AG09309 (cell line): ENCODE measurements around a stretch of chr7.

- RRBS, result no CpG with 5 or more reads among the region's 7 CpGs
Observed at GRCh38 chr7:139687910-139688639, 89.7 kb downstream of the HIPK2 start.

DNA sequence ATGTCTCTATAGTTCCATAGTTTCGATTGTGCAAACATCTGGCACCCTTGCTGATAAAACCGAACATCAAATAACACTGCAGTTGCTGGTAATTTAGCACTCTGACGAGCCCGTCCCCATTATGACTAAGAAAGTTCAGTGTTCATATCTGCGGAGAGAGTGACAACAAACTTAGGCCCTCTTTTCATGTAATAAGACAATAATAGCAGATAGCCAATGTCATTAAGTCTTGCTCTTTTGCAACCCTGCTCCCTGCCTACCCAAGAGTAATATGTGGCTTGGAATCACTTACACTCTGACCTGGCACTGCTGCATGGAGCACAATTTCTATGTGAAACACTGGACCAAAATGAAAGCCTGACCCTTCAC, 86.6 kb downstream of the HIPK2 start:
- RRBS, result no CpG with 5 or more reads among the region's 5 CpGs

GRCh38 chr7:139734645-139734955, 43.2 kb downstream of the HIPK2 start:
- RRBS, result no CpG with 5 or more reads among the region's 1 CpG

DNA sequence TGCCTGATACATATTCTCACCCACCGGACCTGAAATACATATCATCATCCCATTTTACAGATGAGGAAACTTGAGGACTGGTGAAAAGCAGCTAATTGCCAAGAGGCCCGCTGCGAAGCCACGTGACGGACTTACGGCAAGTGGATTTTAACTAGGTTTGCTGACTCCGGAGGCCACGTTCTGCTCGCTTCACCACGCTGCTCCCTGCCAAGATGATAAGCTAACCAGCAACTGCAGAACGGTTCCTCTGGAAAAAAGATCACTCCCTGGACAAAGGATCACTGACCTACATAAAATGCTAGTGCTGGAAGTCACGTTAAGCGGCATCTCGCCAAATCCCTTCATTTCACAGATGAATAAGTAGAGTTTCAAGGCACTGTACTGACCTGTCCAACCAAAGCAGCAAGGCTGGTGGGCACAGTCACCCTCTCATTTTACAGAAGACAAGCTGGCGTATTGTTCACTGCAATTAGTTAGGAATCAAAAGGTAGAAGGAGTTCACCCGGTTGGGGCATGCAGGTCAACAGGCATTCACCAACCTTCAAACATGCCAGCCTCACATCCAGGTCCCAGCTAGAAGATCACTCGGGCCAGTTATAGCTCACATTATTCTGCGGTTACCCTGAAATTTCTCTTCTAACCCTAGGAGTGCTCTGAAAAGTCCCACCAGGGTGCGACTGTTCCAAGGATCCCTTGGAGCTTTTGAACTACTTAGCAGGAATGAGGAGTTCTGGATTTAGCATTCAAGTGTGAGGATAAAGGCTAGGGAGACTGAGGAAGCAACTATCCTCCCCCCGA, 33.0 kb downstream of the HIPK2 start:
- RRBS, result 57% methylated on average over 1 of the region's 20 CpGs

DNA sequence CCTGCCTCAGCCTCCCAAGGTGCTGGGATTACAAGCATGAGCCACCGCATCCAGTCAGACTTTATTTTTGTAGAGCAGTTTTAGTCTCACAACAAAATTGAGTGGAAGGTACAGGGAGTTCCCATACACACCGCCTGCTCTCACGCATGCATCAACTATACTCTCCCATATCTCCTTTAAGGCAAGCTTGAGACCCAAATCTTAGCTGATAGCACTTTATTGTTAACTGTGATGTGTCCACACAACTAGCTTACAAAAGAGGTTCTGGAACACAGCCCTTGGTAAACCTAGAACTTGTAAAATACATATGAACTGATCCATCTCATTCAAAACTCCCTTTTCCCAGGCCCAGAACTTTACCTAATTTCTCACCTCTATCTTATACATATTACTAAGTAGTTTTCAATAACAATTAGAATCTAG, 21.1 kb downstream of the HIPK2 start:
- RRBS, result no CpG with 5 or more reads among the region's 3 CpGs

- RRBS, result 1% methylated on average over 1 of the region's 9 CpGs
Observed at GRCh38 chr7:139776417-139776733, 1.4 kb downstream of the HIPK2 start.

GRCh38 chr7:139977187-139977627, 85.5 kb downstream of the PARP12 start:
- RRBS, result no CpG with 5 or more reads among the region's 11 CpGs

GRCh38 chr7:140056892-140057505, 5.8 kb downstream of the PARP12 start:
- RRBS, result no CpG with 5 or more reads among the region's 4 CpGs

DNA sequence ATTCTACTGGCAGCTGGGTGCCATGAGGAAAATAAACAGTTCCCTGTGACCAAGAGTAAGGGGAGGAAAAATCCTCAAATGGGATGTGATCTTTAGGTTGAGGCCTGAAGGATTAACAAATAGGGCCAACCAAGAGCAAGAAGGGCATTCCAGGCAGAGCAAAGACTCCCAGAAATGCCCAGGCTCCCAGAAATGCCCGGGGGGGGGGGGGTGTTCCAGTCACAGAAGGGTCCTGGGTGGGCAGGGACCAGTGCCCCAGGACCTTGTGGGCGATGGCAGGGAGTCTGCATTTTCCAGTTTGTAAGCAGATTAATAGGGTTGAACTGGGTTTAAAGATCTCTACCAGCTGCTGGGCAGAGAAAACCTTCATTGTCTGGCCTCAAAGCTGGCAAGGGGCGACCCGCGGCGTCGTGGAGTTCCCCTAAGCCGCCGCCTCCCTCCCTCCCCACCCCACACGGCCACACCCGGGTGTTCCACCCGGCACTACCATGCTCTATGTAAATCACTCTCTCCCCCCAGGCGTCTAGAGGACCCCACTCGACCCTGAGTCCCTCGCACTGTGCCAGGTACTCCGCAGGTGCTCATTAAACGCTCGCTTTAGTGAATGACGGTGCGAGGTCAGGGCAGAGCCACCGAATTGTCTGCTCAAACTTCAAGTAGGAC, 834 bp downstream of the PARP12 start:
- RRBS, result no CpG with 5 or more reads among the region's 21 CpGs

- RRBS, result no CpG with 5 or more reads among the region's 7 CpGs
Observed at GRCh38 chr7:140099432-140100339, 36.9 kb upstream of the PARP12 start.

DNA sequence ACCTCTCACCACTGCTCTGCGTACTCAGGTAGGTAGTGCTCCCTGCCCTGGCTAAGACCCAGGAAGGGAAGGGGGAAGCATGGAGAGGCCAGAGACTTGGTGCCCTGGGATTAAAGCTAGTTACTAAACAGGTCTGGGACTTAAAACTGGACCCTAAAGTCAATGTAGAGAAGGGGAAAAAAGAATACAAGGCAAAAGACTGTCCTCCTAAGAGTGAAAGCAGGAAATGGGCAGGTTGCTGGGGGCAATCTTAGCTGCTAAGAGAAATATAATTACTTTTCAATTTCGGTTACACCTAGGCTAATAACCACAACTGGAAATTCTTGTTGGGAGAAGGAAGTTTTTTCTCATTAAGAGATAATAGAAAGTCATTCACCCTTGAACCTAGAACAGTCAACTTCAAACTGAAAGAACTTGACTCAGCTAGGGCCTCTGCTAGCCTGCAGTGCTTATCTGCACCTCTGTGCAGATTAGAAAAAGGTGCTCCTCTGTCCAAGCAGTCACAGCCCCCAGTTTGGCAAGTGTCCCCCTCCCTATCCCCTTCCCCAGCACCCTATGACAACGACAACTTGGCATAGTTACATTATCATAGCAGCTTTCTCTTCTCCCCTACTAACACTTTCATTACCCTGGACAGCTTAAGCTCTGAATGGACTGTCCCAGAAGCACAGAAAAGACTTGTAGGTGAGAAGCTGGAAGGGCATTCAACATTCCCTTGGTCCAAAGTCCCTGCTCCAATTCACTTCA, 65.7 kb upstream of the KDM7A start:
- RRBS, result no CpG with 5 or more reads among the region's 3 CpGs

GRCh38 chr7:140247398-140247966, 70.7 kb upstream of the KDM7A start:
- RRBS, result no CpG with 5 or more reads among the region's 6 CpGs

- RRBS, result no CpG with 5 or more reads among the region's 6 CpGs
Observed at GRCh38 chr7:140376324-140376736, 22.0 kb downstream of the SLC37A3 start.

GRCh38 chr7:140601735-140602567, 38.7 kb downstream of the DENND2A start:
- RRBS, result no CpG with 5 or more reads among the region's 19 CpGs

GRCh38 chr7:140991324-140991593, 23.5 kb downstream of the MRPS33 start:
- RRBS, result no CpG with 5 or more reads among the region's 1 CpG

DNA sequence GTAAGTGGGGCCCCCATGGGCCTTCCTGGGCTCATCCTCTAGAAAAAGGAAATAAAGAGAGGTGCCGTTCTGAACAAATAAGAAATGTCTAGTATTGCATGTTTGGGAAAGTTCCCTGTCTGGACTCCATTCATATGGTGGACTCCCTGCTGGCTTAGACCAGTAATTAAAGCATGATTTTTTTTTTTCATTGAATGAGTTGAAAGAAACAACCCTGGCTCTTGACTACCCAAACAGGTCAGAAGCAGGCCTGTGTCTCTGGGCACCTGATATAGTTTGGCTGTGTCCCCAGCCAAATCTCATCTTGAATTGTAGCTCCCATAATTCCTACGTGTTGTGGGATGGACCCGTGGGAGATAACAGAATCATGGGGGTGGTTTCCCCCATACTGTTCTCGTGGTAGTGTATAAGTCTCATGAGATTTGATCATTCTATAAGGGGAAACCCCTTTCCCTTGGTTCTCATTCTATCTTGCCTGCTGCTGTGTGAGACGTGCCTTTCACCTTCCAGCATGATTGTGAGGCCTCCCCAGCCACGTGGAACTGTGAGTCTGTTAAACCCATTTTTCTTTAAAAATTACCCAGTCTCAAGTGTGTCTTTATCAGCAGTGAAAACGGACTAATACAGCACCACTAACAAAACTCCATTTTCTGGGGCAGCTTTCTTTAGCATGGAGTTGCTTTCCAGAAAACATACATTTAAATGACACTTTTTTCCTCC, 206.3 kb downstream of the TMEM178B start:
- RRBS, result no CpG with 5 or more reads among the region's 7 CpGs

GRCh38 chr7:141460703-141461381, 90.4 kb upstream of the AGK start:
- RRBS, result no CpG with 5 or more reads among the region's 12 CpGs

DNA sequence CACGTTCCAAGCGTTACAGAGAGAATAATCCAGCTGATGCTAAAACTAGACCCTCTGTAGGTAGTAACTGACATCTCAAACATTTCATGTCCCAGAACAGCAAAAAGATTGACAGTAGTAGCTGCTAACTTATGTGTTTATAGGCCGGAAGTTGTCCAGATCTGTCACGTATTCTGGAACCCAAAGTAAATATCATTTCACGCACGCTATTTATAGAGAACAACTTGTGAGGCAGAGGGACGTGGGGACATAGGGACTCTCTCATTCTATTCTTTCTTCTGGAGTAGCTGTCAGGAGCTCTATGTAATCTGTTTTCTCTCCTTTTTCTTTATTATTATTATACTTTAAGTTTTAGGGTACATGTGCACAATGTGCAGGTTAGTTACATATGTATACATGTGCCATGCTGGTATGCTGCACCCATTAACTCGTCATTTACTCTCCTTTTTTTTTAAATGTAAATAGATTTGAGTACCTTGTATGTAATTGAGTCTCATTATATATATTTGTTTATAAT, 22.4 kb downstream of the AGK start:
- RRBS, result no CpG with 5 or more reads among the region's 8 CpGs

GRCh38 chr7:141657760-141658789, 43.9 kb downstream of the DENND11 start:
- RRBS, result no CpG with 5 or more reads among the region's 7 CpGs

- RRBS, result no CpG with 5 or more reads among the region's 30 CpGs
Observed at GRCh38 chr7:141664362-141665574, 37.2 kb downstream of the DENND11 start.